H7 (cell line): ENCODE data around the genes B9D1 and SLC47A2.

DNA sequence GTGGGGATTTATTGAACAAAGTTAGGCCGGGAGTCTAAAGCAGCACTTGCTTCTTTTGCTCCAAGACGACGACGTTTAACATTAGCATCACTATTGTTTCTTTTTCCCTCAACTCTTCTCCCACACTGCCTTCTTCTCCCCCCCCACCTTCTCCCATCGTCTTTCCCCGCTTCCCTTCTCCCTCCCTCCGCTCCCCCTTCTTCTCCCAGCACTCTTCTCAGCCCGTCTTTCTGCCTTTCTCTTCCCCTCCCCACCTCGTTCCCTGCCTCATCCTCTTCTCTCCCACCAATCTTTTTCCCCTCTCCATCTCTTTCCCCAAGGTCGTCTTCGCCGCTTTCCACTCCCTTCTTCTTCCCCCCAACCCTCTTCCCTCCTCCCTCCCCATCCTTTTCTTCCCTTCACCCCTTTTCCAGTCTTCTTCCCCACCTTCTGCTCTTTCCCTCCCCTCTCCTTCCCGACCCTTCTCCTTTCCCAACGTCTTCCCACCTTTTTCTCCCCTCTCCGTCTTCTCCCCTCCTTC lies 33.2 kb downstream of the EVPLL start:
- RAMPAGE, long total RNA: no peak

DNA sequence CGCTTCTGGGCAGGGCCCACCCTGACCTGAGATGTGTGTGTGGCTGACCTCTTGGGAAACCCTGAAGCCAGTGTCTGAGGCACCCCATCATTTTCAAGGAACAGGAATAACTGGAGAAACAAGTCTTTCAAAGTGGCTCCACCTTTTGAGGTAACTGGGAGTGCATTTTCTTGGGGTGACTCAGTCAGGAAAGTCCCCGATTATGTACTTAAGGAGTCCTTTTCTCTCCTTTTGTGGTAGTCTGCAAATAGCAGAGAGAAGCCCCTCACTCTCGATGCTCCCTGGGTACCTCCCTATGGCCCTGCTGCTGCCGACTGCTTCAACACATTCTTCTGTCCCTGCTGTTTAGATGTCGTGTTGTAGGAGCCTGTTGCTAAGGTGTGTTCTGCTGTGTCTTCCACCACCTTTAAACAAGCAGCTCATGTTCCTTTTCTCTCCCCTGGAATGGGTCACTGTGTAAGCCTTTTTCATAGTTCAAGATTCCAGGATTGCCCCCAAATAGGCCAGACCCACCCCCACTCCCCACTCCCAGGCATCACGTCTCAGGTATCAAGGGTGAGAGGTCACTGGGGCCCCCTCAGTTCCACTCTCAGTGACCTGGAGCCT lies 25.1 kb upstream of the FBXW10 start:
- RAMPAGE, long total RNA: no peak

GRCh38 chr17:18721893-18722456 lies 21.9 kb upstream of the FBXW10 start:
- RAMPAGE, long total RNA: no peak

GRCh38 chr17:19064278-19064784 lies 17.6 kb upstream of the GRAP start:
- RAMPAGE, long total RNA: no peak

DNA sequence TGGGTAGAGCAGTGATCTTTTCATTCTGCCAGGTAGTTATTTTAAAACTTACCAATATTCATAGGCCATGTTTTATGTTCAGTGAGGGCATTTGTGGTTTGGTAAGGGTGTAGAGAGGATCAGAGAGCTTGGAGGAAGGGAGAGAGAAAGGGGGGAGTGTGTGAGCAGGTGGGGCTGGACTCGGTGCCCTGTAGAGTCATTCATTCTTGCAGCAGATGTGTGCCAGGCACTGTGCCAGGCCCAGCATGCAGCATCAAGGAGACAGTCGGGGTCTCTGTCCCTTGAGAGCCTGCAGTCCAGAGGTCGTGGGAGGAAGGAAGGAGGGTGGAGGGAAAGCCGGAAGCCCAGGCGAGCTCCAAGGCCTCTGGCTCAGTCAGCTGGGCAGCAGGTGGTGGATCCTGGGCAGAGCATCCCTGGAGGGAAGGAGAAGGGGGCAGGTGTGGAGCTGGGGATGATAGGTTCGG lies 27.4 kb downstream of the EPN2 start:
- RAMPAGE, long total RNA: no peak

GRCh38 chr17:19283962-19284578 lies 46.9 kb downstream of the EPN2 start:
- RAMPAGE, long total RNA: no peak

GRCh38 chr17:19302639-19303184 lies 59.8 kb downstream of the B9D1 start:
- RAMPAGE, long total RNA: no peak

- RAMPAGE, long total RNA: no peak
Observed at GRCh38 chr17:19362061-19363299, at the start of gene B9D1. Gene B9D1 (minus strand): TSS chr17:19362723.

DNA sequence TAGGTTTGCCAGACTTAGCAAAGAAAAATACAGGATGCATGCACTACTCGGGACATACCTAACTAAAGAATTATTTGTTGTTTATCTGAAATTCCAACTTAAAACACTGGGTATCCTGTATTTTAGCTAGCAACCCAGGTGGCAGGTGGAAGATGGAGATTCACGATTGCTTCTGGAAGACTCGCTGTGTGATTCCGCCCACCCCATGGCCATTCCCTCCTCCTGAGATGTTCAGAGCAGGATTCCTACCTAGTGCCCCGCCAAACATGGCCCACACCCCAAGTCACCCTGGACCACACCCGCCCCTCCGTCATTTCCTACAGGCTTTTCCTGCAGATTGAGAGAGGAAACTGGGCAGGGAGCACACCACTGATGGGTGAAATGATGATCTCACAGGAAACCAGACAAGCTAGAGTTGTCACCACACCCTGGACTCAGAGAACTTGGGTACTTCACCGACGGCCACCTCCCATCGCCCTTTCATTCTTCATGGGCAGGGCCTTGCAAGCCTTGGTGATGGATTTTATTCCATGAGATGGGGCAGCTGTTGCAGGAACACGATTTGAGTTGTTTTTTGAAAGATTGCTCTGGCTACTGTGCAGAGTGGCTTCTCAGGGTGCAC lies 7.2 kb upstream of the B9D1 start:
- RAMPAGE, long total RNA: no peak

DNA sequence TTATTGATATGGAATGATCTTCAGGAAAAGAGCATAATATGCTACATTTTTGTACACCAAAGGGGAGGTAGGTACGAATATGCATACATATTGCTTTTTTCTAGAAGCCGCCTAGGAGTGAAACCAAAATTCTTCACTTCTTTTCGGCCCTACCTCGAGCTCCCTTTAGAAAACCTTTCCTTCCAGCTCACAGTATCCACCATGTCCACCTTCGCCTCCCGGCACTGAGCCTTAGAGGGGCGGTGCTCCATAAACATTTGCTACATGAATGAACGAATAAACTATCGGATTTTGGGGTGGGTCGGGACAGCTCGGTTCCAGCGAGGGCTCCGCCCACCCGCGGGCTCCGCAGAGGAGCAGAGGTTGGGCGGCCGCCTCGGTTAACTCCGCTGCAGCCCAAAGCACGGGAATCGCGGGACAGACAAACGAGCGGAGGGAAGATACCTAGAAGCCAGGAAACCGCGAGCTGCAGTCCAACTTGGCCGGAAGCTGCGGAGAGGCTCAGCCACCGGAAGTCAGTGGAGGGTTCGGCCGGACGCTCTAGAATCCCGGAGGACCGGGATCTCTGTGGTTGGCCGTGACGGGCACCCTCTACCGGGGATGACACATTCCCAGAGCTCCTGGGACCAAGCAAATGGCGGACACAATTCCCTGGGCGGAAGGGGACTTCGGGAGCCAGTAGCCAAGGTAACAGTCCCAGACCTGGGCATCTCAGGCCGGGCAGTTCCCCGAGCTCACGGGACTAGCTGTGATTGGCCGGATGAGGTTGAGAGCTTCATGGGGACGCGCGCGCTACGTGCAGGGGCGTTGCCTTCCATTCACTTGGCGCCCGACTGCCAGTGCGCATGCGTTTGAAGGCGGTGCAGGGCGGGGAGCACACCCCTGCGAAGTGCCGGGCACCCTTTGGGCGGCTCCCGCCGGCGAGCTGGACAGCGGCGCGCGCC lies 611 bp upstream of the MAPK7 start:
- RAMPAGE, long total RNA: no peak

- RAMPAGE, long total RNA: no peak
Observed at GRCh38 chr17:19448370-19449477, 37.7 kb downstream of the RNF112 start.

- RAMPAGE, long total RNA: no peak
Observed at GRCh38 chr17:19716326-19717172, at the start of gene SLC47A2. Gene SLC47A2 (minus strand): TSS chr17:19716584.

- RAMPAGE, long total RNA: no peak
Observed at GRCh38 chr17:19772036-19772564, 24.0 kb upstream of the ALDH3A1 start.

DNA sequence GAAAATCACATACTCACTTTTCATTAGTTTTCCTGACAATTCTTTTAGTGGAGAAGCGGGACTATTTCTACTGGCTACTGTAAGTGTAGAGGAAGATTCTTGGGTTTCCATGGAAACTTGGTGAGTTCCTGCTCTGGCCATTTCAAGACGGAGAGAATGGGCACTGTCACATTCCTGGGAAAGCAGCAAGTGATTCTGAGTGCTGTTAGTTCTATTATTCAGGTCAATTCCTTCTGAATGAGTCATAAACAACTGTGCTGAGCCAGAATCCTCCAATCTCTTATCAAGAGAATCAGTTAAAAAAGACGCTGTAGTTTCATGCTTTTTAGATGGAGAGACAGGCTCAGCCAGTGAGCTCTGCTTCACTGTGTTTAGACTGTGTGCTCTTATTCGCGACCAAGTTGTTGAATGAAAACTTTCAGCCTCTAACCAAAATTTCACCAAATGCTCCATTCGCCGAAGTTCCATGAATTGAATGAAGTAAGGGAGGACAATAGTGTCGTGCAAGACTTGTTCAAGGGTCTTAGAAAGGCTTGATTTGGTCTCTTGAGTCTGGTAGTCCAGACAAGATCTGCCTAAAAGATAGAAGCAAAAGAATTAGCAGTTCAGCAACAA lies 19.5 kb downstream of the AKAP10 start:
- RAMPAGE, long total RNA: no peak

- RAMPAGE, long total RNA: no peak
Observed at GRCh38 chr17:20063385-20064638, 54.7 kb downstream of the SPECC1 start.

DNA sequence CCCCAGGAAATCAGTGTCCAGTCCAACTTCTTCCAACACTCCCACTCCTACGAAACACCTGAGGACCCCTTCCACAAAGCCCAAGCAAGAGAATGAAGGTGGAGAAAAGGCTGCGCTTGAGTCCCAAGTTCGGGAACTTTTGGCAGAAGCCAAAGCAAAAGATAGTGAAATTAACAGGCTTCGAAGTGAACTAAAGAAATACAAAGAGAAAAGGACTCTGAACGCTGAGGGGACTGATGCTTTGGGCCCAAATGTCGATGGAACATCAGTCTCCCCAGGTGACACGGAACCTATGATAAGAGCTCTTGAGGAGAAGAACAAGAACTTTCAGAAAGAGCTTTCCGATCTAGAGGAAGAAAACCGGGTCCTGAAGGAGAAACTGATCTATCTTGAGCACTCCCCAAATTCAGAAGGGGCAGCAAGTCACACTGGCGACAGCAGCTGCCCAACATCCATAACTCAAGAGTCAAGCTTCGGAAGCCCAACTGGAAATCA lies 195.3 kb downstream of the SPECC1 start:
- RAMPAGE, long total RNA: no peak

DNA sequence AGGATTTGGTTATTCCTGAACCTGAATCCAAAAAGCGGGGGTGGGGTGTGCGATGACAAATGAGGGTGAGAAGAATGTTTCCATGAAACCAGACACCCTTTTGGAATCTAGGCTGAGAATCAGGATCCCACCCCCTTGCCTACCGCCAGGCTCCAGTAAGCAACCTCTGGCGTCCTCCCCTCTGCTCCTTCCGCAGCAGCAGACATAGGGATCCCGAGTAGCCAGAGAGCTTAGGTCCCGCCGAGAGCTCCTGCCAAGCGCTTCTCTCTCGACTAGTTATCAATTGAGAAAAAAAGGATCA lies 191.1 kb downstream of the USP22 start:
- RAMPAGE, long total RNA: no peak

GRCh38 chr17:21003219-21003637 lies 39.6 kb downstream of the USP22 start:
- RAMPAGE, long total RNA: no peak

DNA sequence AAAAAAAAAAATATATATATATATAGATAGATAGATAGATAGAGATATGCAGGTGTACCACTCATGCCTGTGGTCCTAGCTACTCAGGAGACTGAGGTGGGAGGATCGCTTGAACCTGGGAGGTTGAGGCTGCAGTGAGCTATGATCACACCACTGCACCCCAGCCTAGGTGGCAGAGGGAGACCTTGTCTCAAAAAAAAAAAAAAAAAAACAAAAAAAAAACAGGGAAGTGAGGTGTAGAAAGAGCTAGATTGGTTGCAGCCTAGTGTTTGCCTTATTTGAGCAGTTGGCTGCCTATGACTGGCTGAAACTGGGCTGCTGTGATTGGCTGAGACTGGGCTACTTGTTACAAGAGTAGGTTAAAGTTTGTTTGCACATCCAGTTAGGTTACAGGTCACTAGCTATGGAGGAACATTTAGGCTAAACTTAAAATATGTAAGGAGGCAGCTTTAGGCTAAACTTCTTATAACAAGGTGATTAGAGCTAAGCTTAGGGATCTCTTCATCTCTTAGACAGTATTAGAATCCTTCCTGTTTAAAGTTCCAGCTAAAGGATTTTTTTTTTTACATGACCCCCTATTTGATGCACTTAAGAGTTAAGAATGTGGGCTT lies 5.7 kb downstream of the DHRS7B start:
- RAMPAGE, long total RNA: no peak

- RAMPAGE, long total RNA: no peak
Observed at GRCh38 chr17:21214253-21215283, 607 bp upstream of the TMEM11 start.